Zone of skin (tissue), 1 donor: ENCODE measurements around a stretch of chr5.

GRCh38 chr5:193949-194704, 2.8 kb downstream of the LRRC14B start:
- RRBS, result no CpG with 5 or more reads among the region's 21 CpGs

GRCh38 chr5:279940-280613, 8.6 kb downstream of the PDCD6 start:
- RRBS, result 100% methylated on average over 1 of the region's 14 CpGs

GRCh38 chr5:320971-321461, 498 bp upstream of the AHRR start:
- RRBS, result 4% methylated on average over 22 of the region's 48 CpGs

- RRBS, result 6% methylated on average over 63 of the region's 109 CpGs
These were observed 51.9 kb downstream of the AHRR start for GRCh38 chr5:372861-374324.

- RRBS, result 19% methylated on average over 9 of the region's 51 CpGs
These were observed 43.0 kb upstream of the EXOC3 start for GRCh38 chr5:399624-400735.

GRCh38 chr5:413368-413879, 29.6 kb upstream of the EXOC3 start:
- RRBS, result no CpG with 5 or more reads among the region's 15 CpGs

DNA sequence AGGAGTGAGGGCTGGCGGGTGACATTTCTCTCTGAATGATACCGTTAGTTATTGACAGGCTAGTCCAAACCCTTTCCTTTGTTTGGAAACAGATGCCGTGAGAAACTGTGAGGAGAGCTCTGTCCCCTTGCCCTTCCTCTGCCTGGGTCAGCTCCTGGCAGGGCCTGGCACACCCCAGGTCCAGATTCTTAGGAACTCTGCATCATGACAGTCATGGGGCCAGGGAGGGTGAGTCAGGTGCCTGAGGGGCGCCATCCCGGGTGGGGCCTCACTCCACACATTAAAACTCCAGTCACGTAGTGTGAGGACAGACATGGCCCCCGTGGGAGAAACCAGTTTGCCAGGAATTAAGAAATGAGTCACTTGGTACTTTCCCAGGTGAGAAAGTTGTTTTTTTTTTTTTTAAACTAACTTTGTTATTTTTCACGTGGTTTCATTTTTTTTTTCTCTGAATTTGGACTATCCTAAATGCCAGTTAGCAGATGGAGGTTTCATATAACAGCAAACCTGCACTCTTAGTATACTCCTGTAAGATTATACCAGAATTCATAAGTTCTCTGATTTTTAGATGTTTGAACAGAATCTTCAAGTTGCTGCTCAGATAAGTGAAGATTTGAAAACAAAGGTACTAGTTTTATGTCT, 15.9 kb downstream of the EXOC3 start:
- RRBS, result no CpG with 5 or more reads among the region's 8 CpGs

DNA sequence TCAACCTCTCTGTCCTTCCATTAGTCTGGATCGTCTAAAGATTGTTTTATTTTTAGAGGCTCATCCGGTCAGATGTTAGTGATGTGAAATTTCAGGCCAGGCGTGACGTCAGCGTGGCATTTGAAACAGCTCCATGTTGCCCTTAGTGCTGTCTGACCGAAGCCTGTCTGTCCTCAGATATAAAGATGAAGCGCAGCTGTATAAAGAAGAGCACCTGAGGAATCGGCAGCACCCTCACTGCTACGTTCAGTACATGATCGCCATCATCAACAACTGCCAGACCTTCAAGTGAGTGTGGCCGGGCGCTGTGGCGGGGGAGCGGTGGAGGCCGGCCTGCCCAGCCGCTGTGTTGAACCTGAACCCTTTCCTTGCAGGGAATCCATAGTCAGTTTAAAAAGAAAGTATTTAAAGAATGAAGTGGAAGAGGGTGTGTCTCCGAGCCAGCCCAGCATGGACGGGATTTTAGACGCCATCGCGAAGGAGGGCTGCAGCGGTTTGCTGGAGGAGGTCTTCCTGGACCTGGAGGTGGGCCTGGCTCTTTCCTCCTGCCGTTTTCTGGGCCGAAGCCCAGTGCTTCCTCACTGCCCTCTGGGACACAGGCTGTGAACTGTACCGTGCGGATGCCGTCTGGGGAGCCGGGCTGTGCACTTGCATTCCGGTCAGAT, 18.9 kb downstream of the EXOC3 start:
- RRBS, result no CpG with 5 or more reads among the region's 29 CpGs

GRCh38 chr5:523988-524317, 296 bp downstream of the SLC9A3 start:
- RRBS, result 2% methylated on average over 26 of the region's 43 CpGs

- RRBS, result no CpG with 5 or more reads among the region's 14 CpGs
These were observed 31.7 kb upstream of the SLC9A3 start for GRCh38 chr5:556007-556344.

GRCh38 chr5:666787-667737, 26.1 kb downstream of the TPPP start:
- RRBS, result no CpG with 5 or more reads among the region's 18 CpGs

DNA sequence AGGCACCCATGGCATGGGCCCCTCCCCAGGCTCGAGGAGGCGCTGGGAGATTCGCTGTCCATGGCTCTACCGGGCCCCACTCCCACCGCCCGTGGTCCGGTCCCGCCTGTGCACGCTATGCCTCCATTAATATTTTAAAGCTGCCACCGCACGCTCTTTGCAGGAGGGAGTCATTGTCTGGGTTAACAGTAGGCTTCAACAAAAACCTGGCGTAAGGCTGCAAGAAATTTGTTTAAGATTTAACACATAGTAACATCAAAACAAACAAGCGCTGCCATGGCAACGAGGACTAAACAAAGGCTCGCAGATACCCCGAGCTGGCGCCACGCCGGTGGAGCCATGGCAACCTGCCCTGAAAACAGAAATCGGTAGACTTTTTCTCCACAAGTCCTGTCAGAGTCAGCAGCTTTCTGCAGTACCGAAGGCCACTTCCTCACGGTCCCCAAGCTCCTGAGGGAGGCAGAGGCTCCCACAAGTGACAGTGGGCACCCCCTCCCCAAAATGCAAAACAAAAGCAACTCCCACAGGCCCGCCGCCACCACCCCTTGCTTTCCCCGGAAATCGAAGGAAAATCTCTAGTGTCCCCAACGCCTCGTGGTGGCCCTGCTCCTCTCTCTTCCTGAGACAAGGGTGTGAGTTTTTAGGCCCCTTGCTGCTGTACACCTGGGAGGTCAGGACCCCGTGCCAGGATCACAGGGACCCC, 20.4 kb downstream of the TPPP start:
- RRBS, result no CpG with 5 or more reads among the region's 29 CpGs

GRCh38 chr5:673600-674759, 19.2 kb downstream of the TPPP start:
- RRBS, result 20% methylated on average over 11 of the region's 35 CpGs

GRCh38 chr5:690885-691475, 2.2 kb downstream of the TPPP start:
- RRBS, result no CpG with 5 or more reads among the region's 34 CpGs

DNA sequence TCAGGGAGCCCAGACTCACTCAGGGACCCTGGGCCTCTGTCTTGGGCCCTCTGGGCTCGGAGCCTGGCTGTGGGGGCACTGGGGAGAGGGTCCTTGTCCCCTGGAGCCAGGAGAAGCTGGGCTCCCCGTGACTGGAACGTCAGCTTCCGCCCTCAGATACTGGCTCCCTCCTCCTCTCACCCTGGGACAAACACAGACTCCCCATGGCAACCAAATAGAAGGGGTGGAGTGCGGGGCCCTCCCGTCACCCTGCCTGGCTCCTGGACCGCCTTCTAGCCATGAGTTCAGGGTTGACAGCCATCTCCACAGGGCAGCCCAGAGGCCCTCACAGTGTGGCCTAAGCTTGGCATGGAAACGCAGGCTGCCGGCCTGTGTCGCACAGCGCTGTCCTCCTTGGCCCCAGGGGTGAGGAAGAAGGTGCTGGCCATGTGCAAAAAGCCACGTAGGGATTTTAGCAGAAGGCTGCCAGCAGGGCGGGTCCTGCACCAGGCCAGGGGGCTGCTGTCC, 27.6 kb downstream of the ZDHHC11B start:
- RRBS, result no CpG with 5 or more reads among the region's 13 CpGs

GRCh38 chr5:757529-758638, 26.6 kb downstream of the ZDHHC11B start:
- RRBS, result 45% methylated on average over 12 of the region's 31 CpGs

DNA sequence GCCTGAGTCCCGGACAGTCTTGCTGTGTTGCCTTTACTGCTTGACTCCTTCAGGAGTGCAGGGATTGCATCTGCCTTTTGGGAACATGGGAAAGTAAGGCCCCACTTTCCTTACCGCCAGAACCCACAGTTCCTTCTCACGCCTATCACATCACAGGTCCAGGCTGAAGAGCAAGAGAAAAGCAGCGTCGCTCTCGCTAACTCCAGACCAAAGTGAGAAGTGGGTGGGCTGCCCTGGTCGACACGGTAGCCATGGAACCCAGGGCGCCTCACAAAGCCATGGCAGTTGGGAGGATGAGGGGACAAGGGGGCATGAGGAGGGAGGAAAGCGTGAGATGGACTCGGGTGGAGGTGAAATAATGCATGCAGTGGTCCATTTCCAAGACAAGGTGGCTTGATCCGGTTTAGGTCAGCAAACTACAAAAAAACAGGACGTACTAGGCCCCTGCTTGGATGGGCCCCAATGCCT, 8.0 kb upstream of the ZDHHC11 start:
- RRBS, result no CpG with 5 or more reads among the region's 13 CpGs

DNA sequence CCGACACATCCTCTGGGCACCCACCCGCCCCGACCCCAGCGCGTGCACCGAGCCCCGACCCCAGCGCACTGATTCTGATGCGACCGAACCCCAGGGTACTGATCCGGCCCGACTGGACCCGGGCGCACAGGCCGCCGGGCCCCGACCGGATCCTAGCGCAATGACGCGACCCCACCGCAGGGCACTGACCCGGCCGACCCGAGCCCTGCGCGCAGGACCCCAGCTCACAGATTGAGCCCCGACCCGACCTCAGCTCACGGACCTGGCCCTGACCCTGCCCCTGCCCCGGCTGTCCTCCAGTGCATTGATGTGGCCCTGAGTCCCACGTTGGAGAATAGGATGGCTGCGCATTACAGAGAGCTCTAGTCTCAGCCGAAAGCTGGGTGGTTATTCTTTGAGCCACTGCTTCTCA, 428 bp downstream of the TRIP13 start:
- RRBS, result 3% methylated on average over 17 of the region's 34 CpGs

DNA sequence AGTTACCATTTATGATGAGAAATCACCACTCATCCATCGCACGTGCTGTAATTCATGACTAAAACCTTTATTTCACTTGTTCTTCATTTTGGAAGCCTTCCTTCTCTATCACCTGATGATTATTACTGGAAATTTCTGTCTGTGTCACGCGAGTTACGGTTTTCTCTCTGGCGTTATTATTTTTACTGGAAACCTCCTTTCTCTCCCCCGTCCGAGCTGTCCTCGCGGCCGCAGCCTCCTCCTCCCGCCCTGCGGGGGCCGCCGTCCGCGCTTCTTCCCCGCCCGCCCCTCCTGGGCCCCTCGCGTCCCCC, 33.6 kb downstream of the TRIP13 start:
- RRBS, result no CpG with 5 or more reads among the region's 21 CpGs

DNA sequence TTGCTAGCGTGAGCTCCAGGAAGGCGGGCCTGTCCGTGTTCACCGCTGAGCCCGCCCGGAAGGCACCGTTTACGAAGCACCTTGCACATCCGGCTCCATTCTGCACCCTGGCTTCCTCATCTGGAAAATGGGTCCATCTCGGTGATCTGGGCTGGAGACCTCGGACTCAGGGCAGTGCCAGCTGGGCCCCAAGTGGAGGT, 52.5 kb upstream of the NKD2 start:
- RRBS, result no CpG with 5 or more reads among the region's 11 CpGs